Tibial nerve (tissue), 3 donors: ENCODE results near the genes DNMT1, CDKN2D and TIMM29.

DNA sequence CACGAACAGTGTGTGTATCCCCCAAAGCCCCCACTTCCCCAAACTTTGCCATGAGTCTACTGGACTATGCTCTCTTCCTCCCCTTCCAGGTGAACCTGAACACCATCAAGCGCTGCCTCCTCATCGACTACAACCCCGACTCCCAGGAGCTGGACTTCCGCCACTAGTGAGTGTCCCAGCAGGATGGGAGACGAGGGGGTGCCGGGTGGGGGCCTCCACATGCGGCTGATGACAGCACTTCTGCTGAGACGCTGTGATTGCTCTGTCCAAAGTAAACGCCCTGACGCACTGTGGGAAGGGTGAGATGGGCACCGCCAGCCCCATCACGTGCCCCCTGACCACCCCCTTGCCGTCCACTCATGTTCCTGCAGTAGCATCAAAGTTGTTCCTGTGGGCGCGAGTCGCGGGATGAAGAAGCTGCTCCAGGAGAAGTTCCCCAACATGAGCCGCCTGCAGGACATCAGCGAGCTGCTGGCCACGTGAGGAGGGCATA lies 1.9 kb upstream of the P2RY11 start:
- PRO-cap = no peak
- RAMPAGE, long total RNA, 3 experiments = no peak in any of the 3 experiments

DNA sequence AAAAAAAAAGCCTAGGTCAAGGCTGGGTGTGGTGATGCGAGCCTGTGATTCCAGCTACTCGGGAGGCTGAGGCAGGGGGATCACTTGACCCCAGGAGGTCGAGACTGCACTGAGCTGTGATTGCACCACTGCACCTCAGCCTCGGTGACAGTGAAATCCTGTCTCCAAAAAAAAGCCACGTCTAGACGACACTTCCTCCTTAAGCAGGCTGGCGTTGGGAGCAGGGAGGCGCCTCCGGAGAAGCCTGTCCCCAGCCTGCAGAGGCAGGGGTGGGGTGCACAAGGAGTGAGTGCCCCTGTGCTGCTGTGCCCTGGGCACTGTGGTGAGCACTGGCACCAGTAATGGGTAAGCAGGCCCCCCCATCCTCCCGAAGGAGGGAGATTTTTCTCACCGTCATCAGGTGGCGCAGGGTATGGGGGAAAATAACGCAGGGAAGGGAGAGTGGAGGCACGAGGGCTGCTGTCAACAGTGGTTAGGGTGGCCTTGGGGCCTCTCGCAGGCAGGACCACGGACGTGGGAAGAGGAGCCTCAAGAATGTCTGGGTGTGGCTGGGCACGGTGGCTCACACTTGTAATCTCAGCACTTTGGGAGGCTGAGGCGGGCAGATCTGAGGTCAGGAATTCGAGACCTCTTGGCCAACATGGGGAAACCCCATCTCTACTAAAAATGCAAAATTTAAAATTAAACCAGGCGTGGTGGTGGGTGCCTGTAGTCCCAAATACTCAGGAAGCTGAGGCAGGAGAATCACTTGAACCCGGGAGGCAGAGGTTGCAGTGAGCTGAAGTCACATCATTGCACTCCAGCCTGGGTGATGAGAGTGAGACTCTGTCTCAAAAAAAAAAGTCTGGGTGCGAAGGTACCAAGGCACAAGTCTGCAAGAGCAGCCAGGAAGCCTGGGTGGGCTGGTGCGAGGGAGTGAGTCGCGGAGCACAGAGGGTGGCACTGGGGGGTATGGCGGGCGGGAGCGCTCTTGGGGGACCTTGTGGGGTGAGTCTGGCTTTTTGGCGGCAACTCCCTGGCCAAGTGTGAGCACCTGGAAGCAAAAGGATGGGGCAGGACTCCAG lies 950 bp downstream of the P2RY11 start:
- PRO-cap = no peak
- RAMPAGE, long total RNA, 3 experiments = no peak in any of the 3 experiments

- PRO-cap = no peak
- RAMPAGE, long total RNA, 3 experiments = no peak in any of the 3 experiments
Measured at GRCh38 chr19:10135130-10135984, 15.7 kb upstream of the EIF3G start.

GRCh38 chr19:10194589-10195386 lies at the start of gene DNMT1:
DNMT1 (minus strand) TSS chr19:10194953.
- PRO-cap = unidirectional peak, minus-strand start at chr19:10194682; unidirectional peak, minus-strand start at chr19:10194950
- RAMPAGE, long total RNA, 3 experiments = start-site peak on the minus strand in 3 of 3 experiments, at chr19:10194920-10194955 at its widest, 103 to 284 reads per replicate

DNA sequence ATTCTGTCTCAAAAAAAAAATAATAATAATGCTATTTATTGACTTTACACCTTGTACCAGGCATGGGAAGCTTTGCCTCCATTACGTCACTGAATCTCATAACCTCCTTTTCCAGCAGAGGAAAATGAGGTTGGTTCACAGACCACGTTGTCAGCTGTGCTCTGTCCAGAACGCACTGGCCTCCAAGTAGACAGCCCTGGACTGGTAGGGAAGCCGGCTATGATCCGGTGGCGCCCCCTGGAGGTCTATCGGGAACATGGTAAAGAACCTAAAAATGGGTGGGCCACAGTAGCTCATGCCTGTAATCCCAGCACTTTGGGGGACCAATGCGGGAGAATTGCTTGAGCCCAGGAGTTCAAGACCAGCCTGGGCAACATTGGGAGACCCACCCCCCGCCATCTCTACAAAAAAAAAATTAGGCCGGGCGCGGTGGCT lies 1.9 kb upstream of the MRPL4 start:
- PRO-cap = no peak
- RAMPAGE, long total RNA, 3 experiments = no peak in any of the 3 experiments

- PRO-cap = no peak
- RAMPAGE, long total RNA, 3 experiments = no peak in any of the 3 experiments
Measured at GRCh38 chr19:10408625-10409255, 5.4 kb upstream of the CDC37 start.

- PRO-cap = no peak
- RAMPAGE, long total RNA, 3 experiments = no peak in any of the 3 experiments
Measured at GRCh38 chr19:10415775-10416146, 4.6 kb upstream of the PDE4A start.

- PRO-cap = bidirectional peak, plus-strand start at chr19:10502358, minus-strand start at chr19:10502225
- RAMPAGE, long total RNA, 3 experiments = no peak in any of the 3 experiments
Measured at GRCh38 chr19:10501763-10502529, 1.2 kb downstream of the KEAP1 start.

- PRO-cap = no peak
- RAMPAGE, long total RNA, 3 experiments = no peak in any of the 3 experiments
Measured at GRCh38 chr19:10553727-10554884, 10.4 kb downstream of the ATG4D start.

- PRO-cap = unidirectional peak, minus-strand start at chr19:10568853; unidirectional peak, minus-strand start at chr19:10568974
- RAMPAGE, long total RNA, 3 experiments = no peak in any of the 3 experiments
Measured at GRCh38 chr19:10568404-10569095, at the start of gene CDKN2D. CDKN2D (minus strand) TSS chr19:10568979.

- PRO-cap = no peak
- RAMPAGE, long total RNA, 3 experiments = start-site peak on the plus strand in 1 of 3 experiments, at chr19:10622346-10622415 at its widest, 7 reads per replicate
Measured at GRCh38 chr19:10621957-10622672, 3.2 kb upstream of the SLC44A2 start.

DNA sequence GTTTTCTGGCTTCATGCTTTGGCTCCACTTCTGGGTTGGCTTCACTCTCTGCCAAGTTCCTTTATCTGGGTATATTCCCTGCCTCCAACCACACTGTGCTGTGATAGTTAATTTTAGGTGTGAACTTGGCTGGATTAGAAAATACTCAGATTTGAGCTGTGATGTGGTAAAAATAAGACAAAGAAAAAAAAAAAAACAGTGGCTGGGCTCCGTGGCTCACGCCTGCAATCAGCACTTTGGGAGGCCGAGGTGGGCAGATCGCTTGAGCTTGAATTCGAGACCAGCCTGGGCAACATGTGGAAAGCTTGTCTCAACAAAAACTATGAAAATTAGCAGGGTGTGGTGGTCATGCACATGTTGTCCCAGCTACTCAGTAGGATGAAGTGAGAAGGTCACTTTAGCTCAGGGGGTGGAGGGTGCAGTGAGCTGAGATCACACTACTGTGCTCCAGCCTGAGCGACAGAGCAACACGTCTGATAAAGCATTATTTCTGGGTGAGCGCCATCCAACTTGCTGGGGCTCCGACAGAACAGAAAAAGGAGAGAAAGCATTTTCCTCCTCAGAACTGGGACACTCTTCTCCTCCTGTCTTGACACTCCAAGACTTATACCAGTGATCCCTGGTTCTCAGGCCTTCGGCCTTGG lies 7.4 kb upstream of the ILF3 start:
- PRO-cap = no peak
- RAMPAGE, long total RNA, 3 experiments = no peak in any of the 3 experiments

GRCh38 chr19:10653142-10653490 lies 1.0 kb upstream of the ILF3 start:
- PRO-cap = no peak
- RAMPAGE, long total RNA, 3 experiments = no peak in any of the 3 experiments

GRCh38 chr19:10655681-10656230 lies 1.6 kb downstream of the ILF3 start:
- PRO-cap = unidirectional peak, minus-strand start at chr19:10655799
- RAMPAGE, long total RNA, 3 experiments = no peak in any of the 3 experiments

GRCh38 chr19:10683932-10684241 lies 17.4 kb upstream of the QTRT1 start:
- PRO-cap = no peak
- RAMPAGE, long total RNA, 3 experiments = no peak in any of the 3 experiments

DNA sequence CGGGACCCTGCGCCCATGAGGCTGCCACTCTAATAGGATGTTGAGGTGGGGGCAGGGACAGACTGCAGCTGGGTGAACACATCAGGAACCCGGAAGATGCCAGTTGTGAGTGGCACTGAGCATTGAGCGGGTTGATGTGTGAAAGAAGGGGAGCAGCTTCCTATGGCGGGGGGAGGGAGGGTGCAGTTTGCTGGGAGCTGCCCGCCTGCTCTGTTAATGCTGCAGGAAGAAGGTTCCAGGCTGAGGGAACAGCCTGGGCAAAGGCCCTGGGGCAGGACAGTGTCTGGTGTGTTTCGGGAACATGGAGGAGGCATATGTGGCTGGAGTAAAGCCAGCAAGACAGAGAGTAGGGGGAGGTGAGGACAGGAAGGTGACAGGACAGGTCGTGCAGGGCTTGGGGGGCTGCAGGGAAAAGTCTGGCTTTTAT lies 29.8 kb downstream of the DNM2 start:
- PRO-cap = no peak
- RAMPAGE, long total RNA, 3 experiments = no peak in any of the 3 experiments

GRCh38 chr19:10928498-10929515 lies at the start of gene TIMM29:
TIMM29 (plus strand) TSS chr19:10928811.
- PRO-cap = bidirectional peak, plus-strand start at chr19:10928810, minus-strand start at chr19:10928662
- RAMPAGE, long total RNA, 3 experiments = start-site peak on the plus strand in 1 of 3 experiments, at chr19:10928750-10928792 at its widest, 5 reads per replicate; start-site peak on the minus strand in 3 of 3 experiments, at chr19:10928622-10928681 at its widest, 56 to 222 reads per replicate

- PRO-cap = no peak
- RAMPAGE, long total RNA, 3 experiments = no peak in any of the 3 experiments
Measured at GRCh38 chr19:10929650-10930225, 1.1 kb downstream of the TIMM29 start.

DNA sequence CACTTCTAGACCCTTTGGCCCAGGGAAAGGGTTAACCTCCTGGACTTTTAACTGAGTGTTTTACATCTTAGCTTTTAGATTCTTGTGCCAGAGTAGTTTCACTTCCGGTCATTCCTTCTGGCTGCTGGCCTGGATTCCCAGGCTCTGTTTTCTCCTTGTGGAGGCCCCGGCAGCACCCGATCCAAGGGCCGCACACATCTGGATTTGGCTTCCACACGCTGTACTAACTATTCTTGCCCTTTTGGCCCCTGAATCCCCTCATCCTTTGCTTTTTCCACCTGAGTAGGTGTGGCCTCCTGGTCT lies 14.8 kb downstream of the SMARCA4 start:
- PRO-cap = no peak
- RAMPAGE, long total RNA, 3 experiments = no peak in any of the 3 experiments

DNA sequence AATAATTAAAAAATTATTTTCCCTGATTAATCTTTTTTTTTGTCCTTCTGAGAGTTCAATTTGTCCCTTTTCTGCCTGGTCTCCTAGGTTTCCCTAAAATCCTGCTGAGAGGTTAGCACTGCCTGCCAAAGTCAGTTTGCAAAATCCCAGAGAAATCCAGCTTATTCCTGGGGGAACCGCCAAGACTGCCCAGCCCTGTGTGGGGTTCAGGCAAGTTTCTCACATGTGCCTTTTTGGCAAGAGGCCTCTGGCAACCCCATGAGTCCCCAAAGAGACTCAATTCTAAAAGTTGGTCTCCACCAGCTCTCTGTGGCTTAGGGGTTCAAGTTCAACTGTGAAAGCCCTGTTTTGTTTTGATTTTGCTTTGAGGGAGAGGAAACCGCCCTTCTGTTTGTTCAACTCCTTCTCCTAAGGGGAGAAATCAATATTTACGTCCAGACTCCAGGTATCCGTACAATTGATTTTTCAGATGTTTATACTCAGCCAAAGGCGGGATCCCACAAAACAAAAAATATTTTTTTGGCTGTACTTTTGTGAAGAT lies 824 bp upstream of the LDLR start:
- PRO-cap = unidirectional peak, plus-strand start at position 164 of the sequence
- RAMPAGE, long total RNA, 3 experiments = no peak in any of the 3 experiments